PC-3 (cell line): ENCODE data around the genes TBC1D25, GRIPAP1 and MAGED4.

DNA sequence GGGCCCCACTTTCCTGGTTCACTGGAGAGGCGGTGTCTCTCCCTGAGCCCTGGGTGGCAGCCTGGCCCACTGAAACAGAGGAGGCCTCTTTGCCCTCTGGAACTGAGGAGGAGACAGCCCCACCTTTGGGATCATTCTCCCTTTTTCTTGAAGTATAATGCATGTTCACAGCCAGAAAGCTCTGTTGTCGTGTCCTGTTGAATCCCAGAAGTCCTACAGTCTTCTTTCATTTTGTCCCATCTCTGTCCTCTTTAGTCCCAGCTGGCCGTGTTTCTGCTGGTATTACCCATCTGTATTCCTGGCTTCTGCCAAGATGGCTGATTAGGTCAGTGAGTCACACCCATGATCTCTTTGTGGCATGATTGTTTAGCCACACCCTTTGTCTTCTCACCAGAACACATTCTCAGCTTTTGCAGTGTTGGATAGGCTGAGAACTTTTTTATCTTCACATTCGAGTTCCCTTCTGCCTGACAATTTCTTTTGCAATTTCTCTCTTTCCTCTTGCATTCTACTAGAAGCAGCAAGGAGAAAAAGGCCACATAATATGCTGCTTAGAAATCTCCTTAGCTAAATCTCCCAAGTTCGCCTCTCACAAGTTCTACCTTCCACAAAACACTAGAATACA lies 7.9 kb upstream of the TBC1D25 start:
- RAMPAGE, long total RNA, result no peak

- RAMPAGE, long total RNA, result no peak
These were observed at the start of gene TBC1D25 for GRCh38 chrX:48539218-48540187. TSS of gene TBC1D25 (plus strand) at chrX:48539714.

DNA sequence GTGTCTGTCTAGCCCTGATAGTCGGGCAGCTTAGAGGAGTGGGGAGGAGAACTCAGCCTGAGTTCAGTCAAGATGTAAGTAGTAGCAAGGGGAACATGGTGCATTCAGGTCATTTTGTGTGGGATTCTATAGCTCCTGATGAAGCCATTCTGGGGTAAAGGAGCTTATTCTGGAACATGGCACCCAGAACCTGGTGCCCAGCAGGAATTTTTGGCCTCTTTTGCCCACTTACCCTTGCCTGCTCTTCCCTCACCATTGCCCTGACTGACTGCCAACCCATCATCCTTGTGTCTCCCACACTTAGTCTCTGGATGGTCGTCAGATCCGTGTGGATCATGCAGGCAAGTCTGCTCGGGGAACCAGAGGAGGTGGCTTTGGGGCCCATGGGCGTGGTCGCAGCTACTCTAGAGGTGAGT lies 1.7 kb downstream of the RBM3 start:
- RAMPAGE, long total RNA, result no peak

GRCh38 chrX:48686692-48686976 lies 3.0 kb downstream of the WAS start:
- RAMPAGE, long total RNA, result no peak

DNA sequence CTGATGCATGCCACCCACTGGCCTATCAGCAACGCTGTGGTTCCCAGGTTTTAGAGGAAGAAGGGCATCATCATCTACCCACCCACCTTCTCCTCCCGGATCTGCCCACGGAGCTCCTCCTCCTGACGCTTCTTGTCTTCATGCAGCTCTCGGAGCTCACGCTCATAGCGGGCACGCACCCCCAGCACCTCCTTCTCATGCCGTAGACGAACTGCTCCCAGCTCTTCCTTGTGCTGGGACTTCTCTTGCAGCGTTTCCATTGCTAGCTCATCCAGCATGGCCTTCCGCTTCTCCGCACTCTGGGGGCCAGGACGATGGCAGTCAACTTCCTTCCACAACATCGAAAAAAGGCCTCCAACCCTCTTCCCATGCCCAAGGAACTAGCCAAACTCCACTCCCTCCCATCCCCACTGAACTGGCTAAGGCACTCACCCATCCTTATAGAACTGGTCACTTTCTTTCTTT lies 11.5 kb upstream of the KCND1 start:
- RAMPAGE, long total RNA, result no peak

- RAMPAGE, long total RNA, result start-site peak on the minus strand at chrX:49002234-49002266, 81 and 48 reads in 2 replicates
These were observed at the start of gene GRIPAP1 for GRCh38 chrX:49001938-49002822. TSS of gene GRIPAP1 (minus strand) at chrX:49002264.

- RAMPAGE, long total RNA, result no peak
These were observed 1.1 kb downstream of the TFE3 start for GRCh38 chrX:49041693-49042762.

GRCh38 chrX:49122195-49122841 lies 1.2 kb downstream of the GPKOW start:
- RAMPAGE, long total RNA, result no peak

DNA sequence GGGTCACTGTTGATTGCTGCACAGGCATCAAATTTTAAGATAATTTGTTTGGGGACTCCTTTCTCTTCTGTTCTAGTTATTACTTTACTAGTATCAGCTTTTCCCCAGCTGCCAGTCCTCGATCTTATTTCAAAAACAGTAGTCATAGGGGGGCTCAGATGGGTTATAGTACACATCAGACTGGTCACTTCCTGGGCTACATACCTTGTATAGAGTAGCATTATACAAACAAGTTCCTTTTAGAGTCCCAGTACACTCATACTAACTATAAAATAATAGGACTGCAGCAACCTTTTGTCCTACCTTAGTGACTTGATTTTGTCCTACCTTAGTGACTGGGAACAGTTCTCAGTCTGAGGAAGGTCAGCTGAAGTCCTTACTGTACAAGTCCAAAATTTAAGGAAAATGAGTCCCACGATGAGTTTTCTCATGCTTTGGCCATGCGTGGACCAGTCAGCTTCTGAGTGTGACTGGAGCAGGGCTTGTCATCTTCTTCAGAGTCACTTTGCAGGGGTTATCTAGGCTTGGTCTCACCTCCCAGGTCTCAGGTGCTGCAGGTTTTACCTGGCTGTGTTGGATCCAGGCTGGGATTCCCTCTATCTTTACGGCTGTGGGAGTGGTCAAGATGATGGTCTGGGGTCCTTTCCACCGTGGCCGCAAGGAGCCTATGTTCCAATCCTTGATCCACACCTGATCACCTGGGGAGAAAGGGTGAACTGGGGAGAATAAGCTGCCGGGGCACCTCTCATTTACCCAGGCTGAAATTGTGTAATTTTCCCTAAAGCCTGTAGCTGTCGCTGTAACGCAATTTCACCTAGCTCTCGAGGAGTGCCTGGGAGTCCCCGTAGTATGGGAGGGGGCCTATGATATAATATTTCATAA lies 18.4 kb upstream of the GPKOW start:
- RAMPAGE, long total RNA, result no peak

- RAMPAGE, long total RNA, result no peak
These were observed 7.6 kb upstream of the MAGIX start for GRCh38 chrX:49154704-49155593.

DNA sequence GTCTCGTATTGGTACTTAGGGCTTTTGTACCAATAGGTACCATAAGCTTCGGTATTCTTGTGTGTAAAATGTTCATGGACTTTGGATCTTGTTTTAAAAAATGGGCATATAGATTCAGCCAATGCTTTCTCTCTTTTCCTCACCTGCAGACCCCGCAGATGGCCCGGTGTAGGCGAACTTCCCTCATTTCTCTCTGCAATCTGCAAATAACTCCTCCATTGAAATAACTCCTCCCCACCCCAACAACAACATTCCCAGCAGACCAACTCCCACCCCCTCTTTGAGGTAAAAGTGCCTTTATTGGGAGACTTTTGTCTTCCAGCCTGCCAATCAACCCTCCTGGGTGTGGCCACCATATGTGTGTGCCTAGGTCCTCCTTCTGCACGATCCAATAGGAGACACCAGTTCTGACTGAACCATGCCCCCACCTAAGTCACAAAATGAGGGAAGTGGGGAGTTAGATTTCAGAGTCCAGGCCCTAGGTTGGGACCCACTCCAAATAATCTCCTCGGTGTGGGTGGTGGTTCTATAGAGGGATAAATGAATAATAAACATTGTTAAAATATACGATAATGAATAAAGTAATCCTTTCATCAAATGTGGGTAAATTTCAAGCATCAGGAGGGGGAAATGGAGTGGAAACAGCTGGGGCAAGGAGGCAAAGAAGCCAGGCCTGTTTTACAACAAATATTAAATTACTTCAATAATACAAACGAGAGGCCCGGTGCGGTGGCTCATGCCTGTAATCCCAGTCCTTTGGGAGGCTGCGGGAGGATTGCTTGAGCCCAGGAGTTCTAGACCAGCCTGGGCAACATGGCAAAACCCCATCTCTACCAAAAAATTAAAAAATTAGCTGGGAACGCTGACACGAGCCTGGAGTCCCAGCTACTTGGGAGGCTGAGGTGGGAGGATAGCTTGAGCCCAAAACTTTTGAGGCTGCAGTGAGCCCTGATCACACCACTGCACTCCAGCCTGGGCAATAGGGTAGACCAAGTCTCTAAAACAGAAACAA lies 3.1 kb downstream of the PLP2 start:
- RAMPAGE, long total RNA, result no peak

DNA sequence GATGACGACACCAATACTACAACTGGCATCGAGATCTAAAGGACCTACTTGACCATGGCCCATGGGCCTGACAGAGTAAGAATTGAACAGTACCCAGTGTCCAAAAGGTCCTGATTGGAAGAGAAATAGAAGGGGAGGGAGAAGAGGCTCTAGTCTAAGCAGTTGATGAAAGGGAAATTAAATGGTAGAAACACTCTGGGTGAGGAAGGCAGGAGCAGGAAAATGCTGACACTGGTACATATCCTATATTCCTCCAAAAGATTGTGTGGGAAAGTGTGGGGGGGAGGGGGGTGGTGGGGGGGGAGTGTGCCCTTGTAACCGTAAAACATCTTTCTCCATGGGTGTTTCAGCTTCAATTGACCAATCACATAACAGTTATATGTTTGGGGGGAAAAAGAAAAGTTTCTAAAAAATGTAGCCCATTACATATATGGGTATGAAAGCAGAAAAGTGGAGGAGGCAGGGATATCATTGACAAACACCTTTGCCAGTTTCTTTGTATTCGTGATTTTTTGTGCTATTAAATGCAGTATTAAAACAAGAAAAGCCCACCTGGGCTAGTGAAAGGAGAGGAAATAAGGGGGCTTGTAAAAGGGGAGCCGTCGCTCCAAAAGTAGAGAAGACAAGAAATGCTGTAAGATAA lies 2.5 kb downstream of the USP27X start:
- RAMPAGE, long total RNA, result no peak

DNA sequence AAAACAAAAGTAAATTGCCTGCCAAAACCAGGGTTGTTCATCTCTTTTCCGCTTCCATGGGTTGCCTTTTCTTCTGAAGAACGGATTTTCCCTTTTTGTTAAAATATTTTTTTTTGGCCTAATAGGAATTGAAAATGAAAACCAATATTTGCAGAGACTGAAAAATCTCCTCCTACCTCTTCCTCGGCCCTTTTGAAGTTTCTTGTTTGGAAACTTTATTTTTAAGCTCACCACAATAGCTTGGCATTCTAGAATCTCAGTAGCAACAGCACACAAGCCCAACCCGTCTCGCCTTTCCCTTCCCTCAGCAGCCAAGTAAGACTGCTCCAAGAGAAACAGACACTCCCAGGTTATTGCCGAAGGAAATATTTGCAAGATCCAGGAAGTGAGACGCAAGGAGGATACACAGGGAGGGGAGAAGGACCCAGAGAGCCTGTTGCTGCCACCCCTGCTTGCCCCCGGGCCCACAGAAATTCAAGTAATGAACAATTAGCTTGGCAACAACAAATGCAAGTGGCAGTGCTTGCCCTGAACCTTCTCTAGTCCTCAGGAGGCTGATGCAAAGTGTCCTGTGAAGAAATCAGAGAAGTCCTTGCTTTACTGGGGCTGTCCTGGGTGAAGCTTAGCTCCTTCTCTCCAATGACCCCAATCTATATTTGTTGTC lies 148.5 kb upstream of the DGKK start:
- RAMPAGE, long total RNA, result no peak

GRCh38 chrX:50638270-50638738 lies 167.7 kb upstream of the DGKK start:
- RAMPAGE, long total RNA, result no peak

DNA sequence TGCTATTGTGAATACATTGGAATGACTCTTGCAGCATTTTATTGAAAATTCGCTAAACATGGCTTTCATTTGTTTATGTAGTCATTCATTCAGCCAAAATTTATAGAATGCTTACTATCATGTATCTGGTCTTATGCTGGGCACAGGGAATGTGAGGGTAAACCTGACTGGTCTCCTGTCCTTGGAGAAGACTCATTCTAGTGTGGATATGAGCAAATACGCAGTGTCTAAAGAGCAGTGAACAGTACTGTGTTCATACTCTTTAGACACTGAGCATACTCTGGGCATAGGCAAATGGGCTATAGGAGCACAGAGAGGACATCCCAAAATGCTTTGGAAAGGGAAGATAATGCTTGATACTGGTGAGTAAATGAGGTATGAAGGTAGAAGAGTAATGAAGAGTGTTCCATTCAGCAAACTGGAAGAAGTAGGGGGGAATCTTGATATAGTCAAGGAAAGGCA lies 67.2 kb downstream of the GSPT2 start:
- RAMPAGE, long total RNA, result no peak

DNA sequence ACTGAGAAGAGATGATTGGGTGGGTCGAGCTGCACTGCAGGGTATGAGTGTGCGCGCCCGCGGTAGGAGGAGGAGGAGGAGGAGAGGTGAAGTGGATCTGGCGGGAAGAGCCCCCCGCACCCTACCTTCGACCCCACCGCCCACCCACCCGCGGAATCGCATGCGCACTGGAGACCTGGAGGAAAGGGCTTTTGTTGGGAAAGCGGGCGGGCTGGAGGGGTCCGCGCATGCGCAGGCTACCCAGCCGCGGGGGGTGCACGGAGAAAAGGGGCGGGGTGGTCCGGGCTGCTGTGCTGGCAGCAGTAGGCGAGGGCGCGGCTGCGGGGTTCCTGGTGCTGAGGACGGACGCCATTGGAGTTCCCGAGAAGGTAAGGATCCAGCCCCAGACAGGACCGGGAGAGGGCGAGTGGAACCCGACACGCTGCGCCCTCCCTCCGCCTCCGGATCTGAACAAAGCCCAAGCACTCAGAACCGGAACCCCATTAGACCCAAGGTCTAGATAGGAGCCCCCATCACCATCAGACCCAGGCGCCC lies at the start of gene MAGED4:
TSS of gene MAGED4 (plus strand) at position 291 of the 534 bp plus-strand sequence.
- RAMPAGE, long total RNA, result no peak

DNA sequence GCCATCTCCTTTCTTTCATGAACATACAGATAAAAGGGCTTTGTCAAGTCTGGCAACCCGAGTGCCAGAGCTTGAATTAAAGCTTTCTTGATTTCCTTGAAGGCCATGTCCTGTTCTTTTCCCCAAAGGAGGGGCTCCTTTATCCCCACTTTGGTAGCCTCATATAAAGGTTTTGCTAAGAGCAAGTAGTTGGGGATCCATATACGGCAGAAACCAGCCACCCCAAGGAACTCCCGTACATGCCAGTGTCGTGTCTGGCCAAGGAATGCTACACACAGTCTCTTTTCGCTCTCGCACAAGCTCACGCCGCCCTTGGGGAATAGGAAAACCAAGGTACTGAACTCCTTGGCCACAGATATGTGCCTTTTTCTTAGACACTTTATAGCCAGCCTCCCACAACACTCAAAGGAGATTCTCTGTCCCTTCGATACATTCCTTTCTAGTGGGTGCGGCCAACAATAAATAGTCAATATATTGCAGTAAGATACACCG lies 57.5 kb upstream of the XAGE1B start:
- RAMPAGE, long total RNA, result no peak

- RAMPAGE, long total RNA, result no peak
These were observed 7.0 kb downstream of the GPR173 start for GRCh38 chrX:53055573-53056025.

GRCh38 chrX:53071337-53072628 lies 10.4 kb upstream of the TSPYL2 start:
- RAMPAGE, long total RNA, result no peak

GRCh38 chrX:53082469-53083344 lies 540 bp downstream of the TSPYL2 start:
- RAMPAGE, long total RNA, result no peak